ENCODE measurements around a stretch of chr1.

DNA sequence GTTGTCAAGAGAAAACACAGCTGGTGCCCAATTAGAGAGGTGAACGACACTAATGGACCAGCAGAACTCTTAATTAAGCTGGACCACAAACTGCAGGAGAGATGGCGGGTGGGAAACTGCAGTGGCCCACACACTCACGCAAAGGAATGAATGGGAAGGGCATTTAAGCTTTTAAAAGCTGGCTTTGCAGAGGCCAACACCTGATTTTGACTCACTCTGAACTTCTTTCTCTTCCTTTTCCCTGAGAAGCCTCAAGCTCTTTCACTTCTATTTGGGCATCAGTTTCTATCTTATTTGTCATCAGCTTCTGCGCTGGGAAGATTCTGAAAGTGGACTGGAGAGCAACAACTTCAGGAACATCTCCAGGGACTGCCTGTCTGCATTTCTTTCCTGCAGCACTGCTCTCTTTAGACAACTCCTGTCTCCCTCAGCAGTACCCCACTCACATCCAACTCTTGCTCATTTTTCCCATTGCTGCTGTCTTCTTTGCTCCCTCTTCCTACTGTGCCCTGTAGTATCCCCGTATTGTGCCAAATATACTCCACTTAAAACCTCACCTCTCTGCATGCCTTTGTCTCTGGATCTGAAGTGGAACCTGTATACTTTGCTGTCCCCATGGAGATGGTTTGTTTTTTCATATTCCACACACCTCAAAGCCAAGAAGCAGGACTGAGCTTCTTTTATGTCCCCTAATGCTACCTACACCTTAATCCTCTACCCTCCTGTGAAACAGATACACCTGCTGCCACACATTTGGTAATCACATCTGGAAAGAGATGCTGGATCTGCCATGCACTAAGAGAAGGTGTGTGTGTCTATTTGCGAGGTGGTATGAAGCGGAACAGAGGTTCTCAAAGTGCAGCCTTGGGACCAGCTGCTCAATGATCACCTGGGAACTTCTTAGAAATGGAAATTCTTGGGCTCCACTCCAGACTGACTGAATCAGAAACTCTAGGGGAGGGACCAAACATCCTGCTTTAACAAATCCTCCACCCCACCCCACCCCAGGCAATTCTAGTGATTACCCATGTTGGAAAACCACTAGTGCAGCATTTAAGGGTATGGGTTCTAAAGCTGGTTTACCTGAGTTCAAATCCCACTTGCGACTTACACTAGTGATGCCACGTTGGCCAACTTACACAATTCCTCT, 143.5 kb upstream of the JUN start:
- PRO-cap, result no peak
- RAMPAGE, long total RNA, 2 experiments, result no peak in any of the 2 experiments

DNA sequence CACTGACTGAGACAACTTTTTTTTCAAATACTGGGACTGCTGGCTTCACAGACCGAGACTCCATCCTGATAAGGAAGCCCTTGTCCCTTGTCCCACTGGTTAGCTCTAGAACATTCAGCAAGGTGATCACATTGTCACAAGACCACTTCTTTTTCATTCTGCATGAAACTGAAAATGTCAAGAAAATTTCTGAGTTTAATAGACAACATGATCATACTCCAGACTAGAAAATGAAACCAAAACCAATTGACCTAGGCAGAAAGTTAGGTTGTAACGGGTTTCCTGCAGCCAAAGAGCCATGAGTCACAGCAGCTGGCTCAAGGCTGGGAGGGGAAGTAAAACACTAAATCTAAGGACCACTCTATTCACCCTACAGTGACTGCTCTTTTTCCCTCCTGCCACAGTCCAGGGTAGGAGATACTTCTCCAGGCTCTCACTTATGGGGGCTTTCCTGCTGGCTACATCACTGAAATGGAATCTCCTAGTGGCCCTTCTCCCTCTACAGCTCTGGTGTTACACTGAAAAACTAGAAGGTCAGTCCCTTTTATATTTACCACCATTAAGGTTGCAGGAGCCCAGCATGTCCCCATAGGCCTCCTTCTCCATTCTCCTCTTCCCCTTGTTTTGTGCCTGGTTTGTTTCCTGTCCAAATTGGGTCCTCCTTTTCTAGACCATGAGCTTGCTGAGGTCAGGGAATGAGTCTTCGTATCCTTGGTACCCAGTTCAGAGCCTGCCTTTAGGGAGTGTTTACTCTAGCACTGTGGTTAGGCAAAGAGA, 236.4 kb upstream of the JUN start:
- PRO-cap, result no peak
- RAMPAGE, long total RNA, 2 experiments, result no peak in any of the 2 experiments

- PRO-cap, result no peak
- RAMPAGE, long total RNA, 2 experiments, result no peak in any of the 2 experiments
Observed at GRCh38 chr1:59298676-59299425, 2.0 kb downstream of the FGGY start.

DNA sequence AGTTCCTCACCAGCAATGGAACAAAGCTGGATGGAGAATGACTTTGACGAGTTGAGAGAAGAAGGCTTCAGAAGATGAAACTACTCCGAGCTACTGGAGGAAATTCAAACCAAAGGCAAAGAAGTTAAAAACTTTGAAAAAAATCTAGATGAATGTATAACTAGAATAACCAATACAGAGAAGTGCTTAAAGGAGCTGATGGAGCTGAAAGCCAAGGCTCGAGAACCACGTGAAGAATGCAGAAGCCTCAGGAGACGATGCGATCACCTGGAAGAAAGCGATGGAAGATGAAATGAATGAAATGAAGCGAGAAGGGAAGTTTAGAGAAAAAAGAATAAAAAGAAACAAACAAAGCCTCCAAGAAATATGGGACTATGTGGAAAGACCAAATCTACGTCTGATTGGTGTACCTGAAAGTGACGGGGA, 73.1 kb downstream of the FGGY start:
- PRO-cap, result no peak
- RAMPAGE, long total RNA, 2 experiments, result no peak in any of the 2 experiments

GRCh38 chr1:59512190-59512708, 215.4 kb downstream of the FGGY start:
- PRO-cap, result no peak
- RAMPAGE, long total RNA, 2 experiments, result no peak in any of the 2 experiments

GRCh38 chr1:59533873-59534514, 237.1 kb downstream of the FGGY start:
- PRO-cap, result no peak
- RAMPAGE, long total RNA, 2 experiments, result no peak in any of the 2 experiments

DNA sequence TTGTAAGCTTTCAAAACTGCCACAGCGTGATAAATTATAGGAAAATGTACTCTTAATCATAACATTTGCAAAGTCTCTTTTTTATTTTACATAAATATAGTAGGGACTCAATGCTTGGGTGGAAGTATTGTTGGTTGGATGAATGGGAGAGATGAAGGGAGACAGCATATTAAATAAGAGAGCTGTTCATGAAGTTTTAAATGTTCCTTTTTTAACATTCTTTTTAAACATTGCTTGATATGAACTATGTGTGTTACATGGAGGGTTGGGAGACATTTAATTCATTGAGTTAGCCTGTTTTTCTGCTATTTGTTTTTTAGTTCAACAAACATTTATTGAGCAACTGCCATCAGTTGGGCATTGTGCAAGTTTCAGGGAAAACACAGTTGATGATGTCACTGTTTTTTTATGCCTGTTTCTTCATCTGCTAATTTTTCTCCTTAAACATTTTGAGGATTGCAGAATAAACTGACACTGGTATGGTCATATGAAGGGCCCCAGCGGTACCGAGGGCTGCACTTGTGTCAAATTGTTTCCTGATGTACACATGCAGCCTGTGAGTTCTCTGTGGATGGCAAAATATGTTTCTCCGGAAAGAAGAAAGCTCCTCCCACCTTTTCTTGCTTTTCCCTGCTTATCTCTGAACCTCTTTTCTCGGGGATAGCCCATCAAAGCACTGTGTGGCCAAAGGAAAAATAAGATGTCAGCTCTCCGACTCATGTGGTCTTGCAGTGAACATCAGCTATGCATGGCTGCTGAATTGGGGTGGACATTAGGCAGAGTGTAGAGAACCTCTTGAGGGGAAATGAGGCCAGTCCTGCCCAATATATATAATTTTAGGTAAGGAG, 253.0 kb downstream of the FGGY start:
- PRO-cap, result no peak
- RAMPAGE, long total RNA, 2 experiments, result no peak in any of the 2 experiments

GRCh38 chr1:59845139-59845536, 30.4 kb downstream of the HOOK1 start:
- PRO-cap, result no peak
- RAMPAGE, long total RNA, 2 experiments, result no peak in any of the 2 experiments

DNA sequence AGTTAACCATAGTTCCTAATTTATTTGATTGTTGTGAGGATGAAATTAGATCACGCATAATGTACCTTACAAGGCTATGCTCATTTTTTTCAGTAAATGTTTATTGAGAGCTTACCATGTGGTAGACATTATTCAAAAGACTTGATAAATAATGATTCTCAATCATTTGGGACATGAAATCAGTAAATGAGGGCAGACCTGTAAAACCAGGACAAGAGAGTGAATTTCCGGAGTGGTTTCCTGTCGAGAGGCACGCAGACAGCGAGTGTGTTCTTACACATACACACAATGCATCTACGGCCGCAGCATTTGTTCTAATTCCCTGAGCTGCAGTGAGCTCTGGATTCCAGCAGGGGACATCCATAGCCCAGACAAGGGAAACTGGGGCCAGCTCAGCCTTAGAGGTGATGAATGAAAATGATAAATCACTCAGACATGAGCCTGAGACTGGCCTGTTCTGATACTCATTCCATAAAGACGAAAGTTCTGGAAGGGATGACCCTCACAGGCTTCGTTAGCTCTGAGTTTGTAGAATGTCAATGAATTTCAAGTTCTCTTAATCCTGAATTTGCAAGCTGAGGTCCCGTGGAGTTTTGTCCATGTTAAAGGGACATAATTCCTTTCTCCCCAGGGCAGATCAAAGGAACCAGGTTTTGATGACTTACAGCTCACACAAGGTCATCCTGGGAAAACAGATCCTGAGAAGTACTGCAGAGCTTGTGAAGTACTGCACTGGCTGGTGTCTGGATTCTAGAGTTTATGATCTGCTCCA, 207.8 kb upstream of the C1orf87 start:
- PRO-cap, result no peak
- RAMPAGE, long total RNA, 2 experiments, result no peak in any of the 2 experiments

DNA sequence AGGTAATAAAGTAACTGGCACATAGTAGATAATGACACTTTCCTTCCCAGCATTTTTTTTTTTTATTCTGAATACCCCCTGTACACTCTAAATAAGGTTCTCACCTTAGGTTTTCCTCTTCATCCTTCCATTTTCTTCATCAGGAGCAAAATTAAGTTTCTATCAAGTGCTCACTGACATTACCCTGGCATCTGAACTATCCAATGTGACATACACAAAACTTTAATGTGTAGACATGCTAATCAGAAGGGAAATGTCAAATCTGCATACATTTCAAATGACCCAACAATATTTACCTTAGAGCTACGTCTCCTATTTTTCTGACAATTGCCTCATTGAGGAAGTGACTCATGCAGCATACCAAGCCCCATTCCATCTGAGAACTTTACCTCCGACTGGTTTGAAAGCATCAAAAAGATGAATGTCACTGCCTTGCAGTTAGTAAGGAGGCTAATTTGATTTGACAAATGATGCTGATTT, 500.0 kb upstream of the C1orf87 start:
- PRO-cap, result no peak
- RAMPAGE, long total RNA, 2 experiments, result no peak in any of the 2 experiments

GRCh38 chr1:60855570-60855833, 226.9 kb upstream of the NFIA start:
- PRO-cap, result no peak
- RAMPAGE, long total RNA, 2 experiments, result no peak in any of the 2 experiments

GRCh38 chr1:60989797-60990211, 92.6 kb upstream of the NFIA start:
- PRO-cap, result no peak
- RAMPAGE, long total RNA, 2 experiments, result no peak in any of the 2 experiments

DNA sequence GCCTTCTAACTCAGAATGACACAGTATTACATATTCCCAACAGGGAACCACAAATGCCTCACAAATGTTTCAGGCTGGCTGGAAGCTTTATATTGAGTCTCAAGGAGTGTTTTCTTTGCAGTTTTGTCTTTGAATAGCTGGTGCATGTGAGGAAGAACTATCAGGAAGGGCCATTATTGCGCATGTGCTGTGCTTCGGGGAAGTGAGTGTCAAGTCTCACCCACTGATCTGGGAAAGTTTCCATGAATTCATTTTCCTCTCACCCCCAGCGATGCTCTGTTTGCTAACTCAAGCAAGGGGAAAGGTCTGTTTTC, 92.2 kb upstream of the NFIA start:
- PRO-cap, result no peak
- RAMPAGE, long total RNA, 2 experiments, result no peak in any of the 2 experiments

DNA sequence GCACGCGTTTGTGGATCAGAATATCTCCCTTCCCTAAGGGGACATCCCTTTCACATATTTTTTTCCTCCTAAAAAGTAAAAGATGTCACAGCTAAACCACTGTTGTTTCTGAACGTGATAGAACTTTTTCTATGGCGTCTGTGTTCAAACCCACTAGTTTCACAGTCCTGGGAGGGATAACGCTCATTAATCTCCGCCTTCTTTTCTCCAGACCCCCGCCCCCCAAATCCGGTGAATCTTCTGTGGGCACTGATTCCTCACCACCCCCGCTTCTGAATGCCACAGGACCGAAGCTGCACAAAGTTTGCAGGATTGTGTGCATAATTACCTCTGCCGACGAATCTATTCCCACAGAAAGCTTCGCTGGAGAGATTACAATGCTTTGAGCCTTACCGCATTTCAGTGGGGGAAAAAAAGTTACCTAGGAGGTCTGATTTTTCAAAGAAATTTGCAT, 846 bp upstream of the NFIA start:
- PRO-cap, result no peak
- RAMPAGE, long total RNA, 2 experiments, result no peak in any of the 2 experiments

GRCh38 chr1:61084019-61084367, 1.6 kb downstream of the NFIA start:
- PRO-cap, result no peak
- RAMPAGE, long total RNA, 2 experiments, result no peak in any of the 2 experiments

DNA sequence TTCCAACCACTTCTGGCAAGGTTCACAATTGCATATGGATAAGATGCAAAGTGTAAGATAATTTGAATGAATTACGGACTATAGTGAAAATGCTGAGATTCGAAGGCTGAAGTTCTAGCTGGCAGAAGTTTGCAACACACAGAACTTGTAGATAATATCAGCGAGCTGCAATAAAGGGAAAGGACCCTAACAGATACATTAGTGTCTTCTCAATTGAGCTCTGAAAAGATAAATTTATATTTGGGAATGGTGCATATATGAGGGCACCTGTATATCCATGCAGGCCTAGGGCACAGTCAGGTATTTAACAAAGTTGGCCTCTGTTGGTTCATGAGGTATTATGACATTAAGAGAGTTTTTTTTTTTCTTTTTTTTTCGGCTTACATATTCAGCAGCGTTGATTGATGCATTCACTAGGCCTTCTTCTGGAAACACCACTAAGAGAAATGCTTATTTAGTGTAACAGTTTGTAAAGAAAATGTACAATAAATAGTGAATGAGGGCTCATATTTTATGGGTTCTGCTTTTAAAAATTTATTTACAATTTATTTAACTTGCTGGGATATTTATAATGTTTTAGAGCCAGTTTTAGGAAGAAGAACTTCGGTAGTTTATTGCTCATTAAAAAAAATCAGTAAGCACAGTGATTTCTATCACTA, 2.3 kb downstream of the NFIA start:
- PRO-cap, result no peak
- RAMPAGE, long total RNA, 2 experiments, result no peak in any of the 2 experiments

DNA sequence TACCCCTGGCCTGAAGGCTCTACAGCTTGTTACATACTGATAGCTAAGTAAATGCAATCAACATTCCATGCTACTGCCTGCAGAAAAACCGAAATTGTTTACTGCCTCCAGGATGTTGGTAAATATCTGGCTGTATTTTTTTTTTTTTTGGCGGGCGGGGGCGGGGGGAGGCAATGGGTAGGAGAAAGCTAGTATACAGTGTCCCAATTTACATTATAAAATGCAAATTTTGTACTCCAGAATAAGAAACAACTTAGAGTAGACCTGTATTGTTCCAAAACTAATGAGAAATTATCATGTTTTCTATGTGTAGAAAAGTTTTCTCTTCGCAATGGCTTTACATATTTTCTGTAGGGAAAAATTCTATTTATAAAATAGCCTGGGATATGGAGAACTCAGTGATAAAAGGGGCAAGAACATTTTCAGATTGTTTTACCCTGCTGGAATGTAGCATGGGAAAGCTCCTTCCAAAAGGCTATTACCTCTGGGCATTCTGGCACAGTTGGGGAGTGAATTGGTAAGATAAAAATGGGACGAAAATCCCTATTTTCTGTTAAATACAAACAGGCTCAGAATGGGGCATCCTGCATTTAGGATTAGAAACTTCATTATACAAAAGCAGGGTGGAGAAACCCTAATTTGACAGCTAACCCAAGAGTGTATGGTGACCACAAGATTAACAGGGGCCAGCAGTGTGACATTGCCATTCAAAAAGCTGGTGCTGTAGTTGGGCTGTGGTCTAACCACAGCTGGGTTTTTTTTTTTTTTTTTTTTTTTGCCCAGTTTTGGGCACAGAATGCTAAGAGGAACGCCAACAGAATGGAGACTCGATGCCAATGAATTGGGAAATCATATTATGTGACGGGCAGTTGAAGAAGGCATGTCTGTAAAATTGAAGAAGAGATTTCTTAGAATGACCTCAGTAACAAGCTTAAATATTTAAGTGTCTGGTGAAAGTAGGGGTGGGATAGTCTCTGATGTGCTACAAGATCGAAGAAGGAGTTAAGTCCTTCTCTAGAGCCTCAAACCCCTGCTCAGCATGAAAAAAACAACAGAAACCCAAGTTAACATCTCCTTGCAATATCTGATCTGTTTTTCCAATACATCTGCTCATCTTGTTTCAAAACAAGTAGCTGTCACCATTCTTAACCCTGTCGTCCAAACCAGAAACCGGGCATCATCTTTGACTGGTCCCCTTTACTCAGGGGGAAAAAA, 58.3 kb downstream of the NFIA start:
- PRO-cap, result no peak
- RAMPAGE, long total RNA, 2 experiments, result no peak in any of the 2 experiments

- PRO-cap, result no peak
- RAMPAGE, long total RNA, 2 experiments, result no peak in any of the 2 experiments
Observed at GRCh38 chr1:61436560-61437104, 288.3 kb downstream of the TM2D1 start.

DNA sequence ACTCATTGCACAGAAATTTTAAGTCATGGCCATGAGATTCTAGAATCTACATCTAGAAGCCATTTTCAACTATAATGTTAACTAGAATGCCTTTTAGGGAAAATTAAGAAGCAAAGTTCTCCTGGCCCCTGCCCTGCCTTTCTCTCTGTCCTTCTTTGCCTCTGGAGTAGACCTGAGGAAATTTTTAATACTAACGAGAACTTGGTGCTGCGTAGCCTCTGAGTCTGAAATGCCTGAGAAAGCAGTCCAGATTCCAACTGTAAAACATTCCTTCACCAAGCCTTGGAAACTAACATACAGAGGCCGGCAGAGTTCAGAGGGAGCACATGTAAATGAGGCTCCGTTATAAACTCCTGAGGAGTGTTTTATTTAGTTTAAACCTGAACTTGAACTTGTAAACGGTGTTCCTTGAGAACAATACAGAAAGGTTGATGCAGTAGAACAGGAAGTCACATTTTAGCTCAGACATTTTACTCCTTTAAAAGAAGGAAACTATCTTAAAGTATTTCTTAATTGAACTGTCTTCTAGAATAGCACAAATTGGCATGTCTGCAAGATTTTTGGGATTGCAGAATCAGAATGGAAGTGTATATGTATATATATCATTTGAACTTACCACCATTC, 280.7 kb downstream of the TM2D1 start:
- PRO-cap, result no peak
- RAMPAGE, long total RNA, 2 experiments, result no peak in any of the 2 experiments

- PRO-cap, result no peak
- RAMPAGE, long total RNA, 2 experiments, result no peak in any of the 2 experiments
Observed at GRCh38 chr1:61455362-61456147, 269.4 kb downstream of the TM2D1 start.

All from body of pancreas (tissue), 2 donors.